ENCODE results near the genes IL1RAP and UTS2B.

DNA sequence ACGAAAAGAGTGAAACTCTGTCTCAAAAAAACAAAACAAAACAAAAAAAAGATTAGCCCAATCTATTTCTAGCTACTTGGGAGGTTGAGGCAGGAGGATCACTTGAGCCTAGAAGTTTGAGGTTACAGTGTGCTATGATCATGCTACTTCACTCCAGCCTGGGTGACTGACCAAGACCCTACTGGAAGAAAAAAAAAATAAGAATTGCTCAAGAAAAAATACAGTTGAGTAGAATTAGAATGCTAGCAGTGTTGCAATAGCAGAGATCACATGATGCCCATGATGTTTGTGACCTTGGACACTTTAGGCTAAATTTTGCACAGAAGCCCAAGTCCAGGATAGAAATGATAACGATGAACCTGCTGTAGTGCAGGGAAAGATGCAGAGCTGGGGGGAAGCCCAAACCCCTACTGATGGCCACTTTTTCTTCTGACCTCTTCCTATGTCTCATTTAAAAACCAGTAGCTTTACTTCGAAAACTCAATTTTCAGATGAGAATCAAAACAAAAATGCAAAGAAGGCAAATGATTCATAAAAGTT lies 162.4 kb downstream of the LPP start:
- PRO-cap, 2 experiments = no peak in any of the 2 experiments

DNA sequence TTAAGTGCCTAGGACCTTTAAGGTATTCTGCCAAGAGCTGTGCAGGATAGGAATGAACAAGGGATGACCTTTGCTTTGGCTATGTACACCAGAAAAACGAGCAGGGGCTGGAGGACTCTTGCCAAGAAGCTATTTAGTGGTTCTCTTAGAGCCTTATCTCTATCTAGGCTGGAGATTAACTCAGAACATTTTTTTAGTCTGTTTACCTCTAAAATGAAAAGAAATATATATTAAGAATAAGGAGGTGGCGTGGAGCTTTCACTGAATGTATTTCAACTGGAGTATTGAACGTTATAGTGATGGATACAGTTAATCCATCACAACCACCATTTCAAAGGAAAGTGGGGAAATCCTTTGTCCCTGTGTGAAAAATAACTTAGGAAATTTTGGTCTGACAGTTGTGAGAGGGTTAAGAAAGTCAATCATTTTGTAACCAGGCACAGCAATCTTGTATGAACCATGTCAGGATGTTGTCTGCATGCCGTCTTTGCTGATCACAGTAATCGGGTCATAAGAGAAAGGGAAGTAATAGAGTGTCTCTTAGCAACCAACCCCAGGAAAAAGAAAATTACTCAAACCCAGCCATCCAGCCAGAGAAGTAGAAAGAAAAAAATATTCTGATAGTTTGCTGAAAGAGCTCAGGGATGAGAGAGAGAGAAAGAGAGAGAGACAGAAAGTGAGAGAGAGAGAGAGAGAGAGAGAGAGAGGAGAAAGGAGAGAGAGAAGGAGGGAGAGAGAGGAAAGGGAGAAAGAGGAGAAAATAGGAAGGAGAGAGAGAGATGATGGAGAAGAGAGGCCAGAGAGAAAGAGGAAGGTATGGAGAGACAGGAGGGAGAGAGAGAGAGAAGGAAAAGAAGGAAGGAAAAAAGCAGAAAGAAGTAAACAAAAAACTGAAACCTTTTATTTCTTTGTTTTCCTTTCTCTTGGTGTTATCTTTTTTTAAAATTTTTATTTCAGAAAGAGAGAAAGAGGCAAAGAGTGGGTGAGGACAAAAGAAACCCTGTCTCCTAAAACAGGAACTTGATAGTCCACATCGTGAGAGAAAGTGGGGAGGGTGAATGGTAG lies 279.3 kb downstream of the LPP start:
- PRO-cap, 2 experiments = no peak in any of the 2 experiments

DNA sequence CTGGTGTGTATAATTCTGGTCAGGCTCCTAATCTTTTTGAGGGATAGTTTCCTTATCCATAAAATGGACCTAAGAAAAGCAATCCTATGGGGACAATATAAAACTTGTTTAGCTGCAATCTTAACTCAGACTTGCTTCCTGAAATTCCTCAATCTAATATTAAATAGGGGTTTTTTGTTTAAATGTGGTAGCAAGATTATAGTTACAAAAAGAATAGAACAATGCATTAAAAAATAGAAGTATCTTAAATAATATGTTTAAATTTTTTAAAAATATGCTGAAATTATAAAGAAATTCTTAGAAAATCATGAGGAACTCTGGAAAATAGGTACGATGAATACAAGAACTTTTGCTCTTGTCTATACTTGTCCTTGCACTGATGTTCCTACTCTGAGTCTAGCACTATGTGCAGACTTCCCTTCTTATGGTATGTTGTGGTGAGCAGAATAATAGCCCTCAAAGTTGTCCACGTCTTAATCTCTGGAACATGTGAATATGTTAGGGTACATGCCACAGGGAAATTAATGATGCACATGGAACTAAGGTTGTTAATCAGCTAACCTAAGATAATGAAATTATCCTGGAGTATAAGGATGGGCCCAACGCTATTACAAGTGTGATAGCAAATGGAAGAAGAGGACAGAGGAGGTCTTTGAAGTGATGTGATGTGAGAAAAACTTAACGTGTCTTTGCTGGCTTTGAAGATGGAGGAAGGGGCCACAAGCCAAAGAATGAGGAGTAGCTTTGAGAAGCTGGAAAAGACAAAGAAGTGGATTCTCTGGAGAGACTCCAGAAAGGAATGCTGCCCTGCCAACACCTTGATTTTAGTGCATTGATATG lies 313.3 kb downstream of the LPP start:
- PRO-cap, 2 experiments = no peak in any of the 2 experiments

GRCh38 chr3:188507374-188507778 lies 353.4 kb downstream of the LPP start:
- PRO-cap, 2 experiments = no peak in any of the 2 experiments

DNA sequence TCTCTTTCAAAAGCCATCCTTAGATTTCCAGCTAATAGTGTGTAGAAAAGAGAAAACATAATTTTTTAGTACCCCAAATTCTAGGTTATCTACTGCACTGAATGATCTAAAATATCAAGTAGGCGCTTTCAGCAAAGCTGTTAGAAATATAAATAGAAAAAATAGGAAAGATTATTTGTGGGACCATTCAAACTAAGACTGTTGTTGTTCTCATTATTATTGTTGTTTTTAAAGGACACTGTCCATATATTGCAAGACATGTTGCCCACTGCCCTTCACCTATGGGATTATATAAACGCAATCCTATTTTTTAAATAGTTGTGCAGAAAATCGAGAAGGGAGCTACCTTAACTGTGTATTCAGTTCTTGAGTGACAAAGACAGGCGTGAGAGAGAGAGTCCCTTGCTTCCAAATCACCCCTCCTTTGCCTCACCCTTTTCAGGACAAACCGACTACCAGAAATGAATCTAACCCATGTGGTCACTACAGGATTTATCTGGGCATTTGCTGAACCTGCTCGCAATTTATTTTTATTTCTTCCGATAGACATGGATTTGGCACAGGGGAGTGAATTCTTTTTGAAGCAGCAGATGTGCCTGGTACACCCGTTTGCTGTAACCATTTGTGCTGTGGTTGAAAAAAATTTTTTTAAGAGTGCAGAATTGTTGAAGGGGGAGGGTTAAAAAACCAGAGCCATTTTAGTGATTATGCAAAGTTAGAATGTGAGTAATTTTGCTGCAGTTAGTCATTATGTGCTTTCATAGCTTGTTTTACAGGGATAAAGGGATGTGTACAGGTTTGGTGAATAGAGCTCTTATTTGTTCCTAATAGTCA lies 441.8 kb downstream of the LPP start:
- PRO-cap, 2 experiments = no peak in any of the 2 experiments

- PRO-cap, 2 experiments = no peak in any of the 2 experiments
These were observed 455.0 kb downstream of the LPP start for GRCh38 chr3:188608985-188609344.

DNA sequence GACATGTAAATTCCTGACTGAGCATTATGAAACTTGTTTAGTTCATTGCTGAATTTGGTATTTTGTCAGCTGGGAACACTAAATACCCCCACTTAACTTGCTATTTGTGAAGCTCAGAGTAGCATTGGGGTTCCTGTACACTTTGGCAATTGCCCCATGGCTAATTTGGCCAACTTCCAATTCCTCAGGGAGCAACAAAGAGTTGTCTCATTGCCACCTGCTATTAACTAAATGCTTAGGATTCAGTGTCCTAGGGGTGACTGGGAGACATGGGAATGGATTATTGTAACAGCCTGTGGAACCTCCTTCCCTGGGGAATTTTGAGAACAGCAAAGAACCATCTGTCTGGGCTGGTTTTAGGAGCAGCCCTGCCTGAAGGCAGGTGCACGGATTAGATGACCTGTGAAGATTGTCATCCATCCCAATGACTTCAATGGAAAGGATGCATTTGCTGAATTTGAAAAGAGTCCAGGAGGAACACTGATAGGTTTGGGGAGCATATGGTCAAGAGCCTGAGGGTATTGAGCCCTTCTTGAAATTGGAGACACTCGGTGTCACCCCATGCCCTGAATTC lies 437.3 kb upstream of the TPRG1 start:
- PRO-cap, 2 experiments = no peak in any of the 2 experiments

DNA sequence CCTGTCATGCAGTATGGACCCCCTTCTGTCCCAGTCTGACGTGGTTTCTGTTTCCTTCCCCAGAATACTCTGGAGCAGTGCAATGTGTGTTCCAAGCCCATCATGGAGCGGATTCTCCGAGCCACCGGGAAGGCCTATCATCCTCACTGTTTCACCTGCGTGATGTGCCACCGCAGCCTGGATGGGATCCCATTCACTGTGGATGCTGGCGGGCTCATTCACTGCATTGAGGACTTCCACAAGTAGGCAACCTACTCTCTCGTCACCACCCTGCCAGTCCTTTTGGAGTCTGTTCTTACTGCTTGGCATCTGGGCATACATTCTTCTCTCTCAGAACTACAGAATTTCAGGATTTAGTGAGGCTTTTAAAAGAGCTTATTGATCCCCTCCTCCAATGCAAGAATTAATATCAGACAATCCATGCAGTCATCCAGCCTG lies 305.6 kb upstream of the TPRG1 start:
- PRO-cap, 2 experiments = no peak in any of the 2 experiments

- PRO-cap, 2 experiments = no peak in any of the 2 experiments
These were observed 285.4 kb upstream of the TPRG1 start for GRCh38 chr3:188886128-188887029.

DNA sequence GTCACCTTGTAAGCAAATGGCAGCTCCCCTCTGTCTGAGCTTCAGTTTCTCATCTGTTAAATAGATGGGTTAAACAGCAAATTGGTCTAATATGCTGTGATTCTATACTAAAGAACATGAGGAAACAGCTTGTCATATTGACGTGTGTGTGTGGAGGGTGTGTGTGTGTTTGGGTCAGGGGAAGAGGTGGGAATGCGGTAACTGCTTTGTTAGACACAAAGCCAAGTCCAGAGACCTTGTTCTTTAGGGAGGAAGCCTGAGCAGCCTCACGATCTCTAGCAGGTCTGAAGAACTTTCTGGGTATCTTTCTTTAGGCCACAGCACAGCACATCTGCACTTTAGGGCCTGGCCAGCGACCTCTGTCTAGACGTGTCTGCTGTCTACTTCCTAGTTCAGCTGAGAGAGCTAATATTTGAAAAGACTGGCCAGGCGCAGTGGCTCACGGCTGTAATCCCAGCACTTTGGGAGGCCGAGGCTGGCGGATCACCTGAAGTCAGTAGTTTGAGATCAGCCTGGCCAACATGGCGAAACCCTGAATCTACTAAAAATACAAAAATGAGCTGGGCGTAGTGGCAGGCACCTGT lies 220.0 kb upstream of the TPRG1 start:
- PRO-cap, 2 experiments = no peak in any of the 2 experiments

DNA sequence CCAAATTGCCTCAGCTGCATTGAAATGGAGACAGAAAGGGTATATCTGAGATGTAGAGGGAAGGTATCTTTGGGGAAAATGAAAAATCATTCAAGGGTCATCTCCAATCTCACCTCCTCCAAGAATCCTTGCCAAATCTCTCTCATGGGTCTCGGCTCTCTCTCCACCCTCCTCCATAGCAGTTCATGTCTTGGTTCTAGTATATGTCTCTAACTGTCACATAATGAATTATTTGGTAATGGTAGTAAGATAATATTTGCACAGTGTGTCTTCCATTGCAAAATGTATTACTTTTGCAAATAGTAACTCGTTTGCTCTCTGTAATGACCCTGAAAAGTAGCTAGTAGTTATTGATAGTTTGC lies 71.5 kb upstream of the TPRG1 start:
- PRO-cap, 2 experiments = peak in 1 of 2 experiments; most common minus-strand start position 177 of the sequence (in 1)

DNA sequence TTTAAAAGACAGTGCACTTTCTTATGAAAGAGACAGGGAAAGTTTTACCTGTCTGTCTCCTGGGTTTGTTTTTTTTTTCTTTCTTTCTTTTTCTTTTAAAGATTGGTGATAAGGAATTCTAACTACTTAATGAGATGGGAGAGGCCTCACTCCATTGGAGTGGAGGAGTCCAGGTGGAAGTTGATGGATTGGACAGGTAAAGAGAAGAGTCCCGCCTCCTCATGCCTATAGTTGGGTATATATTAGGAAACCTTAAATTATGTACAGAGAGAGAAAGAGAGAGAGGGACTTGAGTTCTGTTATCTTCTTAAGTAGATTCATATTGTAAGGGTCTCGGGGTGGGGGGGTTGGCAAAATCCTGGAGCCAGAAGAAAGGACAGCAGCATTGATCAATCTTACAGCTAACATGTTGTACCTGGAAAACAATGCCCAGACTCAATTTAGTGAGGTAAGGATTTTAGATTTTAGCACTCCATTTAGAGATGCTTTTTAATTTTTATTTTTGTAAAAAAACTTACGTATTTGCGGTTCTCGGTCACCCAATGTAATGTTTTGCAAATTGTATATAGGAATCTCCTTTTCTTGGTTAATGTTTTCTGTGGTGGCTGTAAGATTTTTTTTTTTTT lies 158.3 kb downstream of the TP63 start:
- PRO-cap, 2 experiments = no peak in any of the 2 experiments

GRCh38 chr3:189843011-189843713 lies 212.0 kb downstream of the TP63 start:
- PRO-cap, 2 experiments = no peak in any of the 2 experiments

DNA sequence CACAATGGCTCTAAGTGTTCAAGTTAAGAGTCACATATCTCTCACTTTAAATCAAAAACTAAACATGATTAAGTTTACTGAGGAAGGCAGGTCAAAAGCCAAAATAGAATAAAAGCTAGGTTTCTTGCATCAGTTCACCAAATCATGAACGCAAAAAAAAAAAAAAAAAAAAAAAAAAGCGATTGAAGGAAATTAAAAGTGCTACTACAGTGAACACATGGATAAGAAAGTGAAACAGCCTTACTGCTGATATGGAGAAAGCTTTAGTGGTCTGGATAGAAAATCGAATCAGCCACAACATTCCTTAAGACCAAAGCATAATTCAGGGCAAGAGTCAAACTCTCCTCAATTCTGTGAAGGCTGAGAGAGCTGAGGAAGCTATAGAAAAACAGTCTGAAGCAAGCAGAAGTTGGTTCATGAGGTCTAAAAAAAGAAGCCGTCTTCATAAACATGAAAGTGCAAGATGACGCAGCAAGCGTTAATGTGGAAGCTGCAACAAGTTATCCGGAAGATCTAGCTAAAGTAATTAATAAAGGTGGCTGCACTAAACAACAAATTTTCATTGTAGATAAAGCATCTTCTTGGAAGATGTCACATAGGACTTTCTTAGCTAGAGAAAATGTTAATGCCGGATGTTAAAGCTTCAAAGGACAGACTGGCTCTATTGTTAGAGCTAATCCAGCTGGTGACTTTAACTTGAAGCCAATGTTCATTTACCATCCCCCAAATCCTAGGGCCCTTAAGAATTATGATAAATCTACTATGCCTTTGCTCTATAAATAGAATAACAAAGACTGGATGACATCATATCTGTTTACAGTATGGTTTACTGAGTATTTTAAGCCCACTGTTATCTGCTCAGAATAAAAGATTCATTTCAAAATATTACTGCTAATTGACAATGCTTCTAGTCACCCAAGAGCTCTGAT lies 19.2 kb downstream of the P3H2 start:
- PRO-cap, 2 experiments = no peak in any of the 2 experiments

GRCh38 chr3:190318671-190319213 lies 3.5 kb downstream of the CLDN1 start:
- PRO-cap, 2 experiments = no peak in any of the 2 experiments

GRCh38 chr3:190330707-190331558 lies 8.7 kb upstream of the CLDN1 start:
- PRO-cap, 2 experiments = no peak in any of the 2 experiments

DNA sequence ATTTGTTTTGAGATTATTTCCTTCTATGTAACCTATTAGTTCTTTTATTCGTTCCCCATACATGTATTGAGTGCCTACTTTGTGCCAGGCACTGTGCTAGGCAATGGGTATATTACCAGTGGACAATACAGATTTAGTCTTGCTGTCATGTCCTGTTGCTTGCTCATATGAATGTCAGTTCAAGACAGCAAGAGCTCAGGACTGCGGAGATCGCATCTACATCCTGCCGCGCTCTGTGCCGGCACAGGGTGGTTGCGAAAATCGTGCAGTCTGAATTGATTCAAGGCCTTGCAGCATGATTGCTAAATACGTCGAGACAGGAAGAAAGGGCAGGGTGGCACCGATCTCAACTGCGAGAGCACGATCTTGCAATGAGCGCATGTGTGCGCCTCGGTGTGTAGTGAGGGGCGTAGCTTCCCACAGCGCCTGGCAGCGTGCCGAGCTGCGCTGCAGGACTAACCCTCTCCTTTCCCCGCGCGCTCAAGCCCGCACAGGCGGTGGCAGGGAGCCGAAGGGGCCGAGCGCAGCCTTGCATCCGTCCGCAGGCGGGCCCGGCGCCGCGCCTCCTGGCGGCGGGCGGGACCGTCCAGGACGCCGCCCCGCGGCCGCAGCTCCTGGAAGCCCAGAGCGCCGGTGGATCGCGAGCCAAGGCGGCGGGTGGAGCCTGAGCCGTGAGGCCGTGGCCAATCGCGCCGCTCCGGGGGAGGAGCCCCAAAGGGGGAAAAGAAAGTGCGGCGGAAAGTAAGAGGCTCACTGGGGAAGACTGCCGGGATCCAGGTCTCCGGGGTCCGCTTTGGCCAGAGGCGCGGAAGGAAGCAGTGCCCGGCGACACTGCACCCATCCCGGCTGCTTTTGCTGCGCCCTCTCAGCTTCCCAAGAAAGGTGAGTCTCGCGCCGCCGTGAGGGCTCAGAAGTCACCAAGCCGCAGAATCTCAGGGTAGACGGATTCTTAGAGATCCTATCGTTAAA lies at the start of gene IL1RAP:
TSS of gene IL1RAP (plus strand) at position 748 of the 969 bp plus-strand sequence.
- PRO-cap, 2 experiments = peak in 2 of 2 experiments; most common plus-strand start position 714 of the sequence (in 1); most common minus-strand start position 568 of the sequence (in 2)

- PRO-cap, 2 experiments = no peak in any of the 2 experiments
These were observed 13.4 kb downstream of the IL1RAP start for GRCh38 chr3:190527221-190527846.

DNA sequence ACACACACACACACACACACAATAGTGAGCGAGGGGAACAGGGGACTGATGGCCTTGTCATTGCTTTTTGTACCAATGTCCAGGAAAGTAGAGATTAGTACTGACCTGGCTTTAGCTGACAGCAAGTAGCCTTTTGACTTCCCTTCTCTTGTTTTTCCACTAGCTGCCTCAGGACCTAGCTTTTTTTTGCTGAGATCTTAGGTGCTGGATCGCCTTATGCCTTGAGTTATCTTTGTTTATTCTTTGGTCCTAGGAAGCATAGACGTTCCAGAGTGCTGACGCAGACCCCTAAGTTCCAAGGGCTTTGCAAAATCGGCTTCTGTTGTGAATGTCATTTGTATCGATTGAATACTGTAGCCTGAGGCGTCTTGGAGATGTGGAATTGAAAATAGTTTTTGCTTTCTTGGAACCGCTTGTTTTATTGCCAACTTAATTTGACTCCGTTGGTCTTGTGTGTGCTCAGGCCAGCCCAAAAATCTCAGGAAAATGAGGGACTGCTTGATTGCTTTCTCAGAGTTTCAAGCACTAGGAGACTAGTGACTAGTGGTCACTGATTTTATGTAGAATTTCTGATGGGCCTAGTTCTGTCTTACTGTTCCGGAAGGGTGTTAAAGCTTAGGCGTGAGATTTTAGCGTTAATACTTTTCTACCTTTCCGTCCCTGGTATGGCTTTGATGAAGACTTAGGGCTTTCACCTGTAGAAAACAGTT lies at the start of gene UTS2B:
TSS of gene UTS2B (minus strand) at position 218 of the 710 bp plus-strand sequence.
- PRO-cap, 2 experiments = no peak in any of the 2 experiments

GRCh38 chr3:191331132-191331452 lies 766 bp upstream of the UTS2B start:
- PRO-cap, 2 experiments = no peak in any of the 2 experiments

Data from psoas muscle (tissue), 2 donors.